SK-N-DZ (cell line): ENCODE data around the gene CLPTM1L.

DNA sequence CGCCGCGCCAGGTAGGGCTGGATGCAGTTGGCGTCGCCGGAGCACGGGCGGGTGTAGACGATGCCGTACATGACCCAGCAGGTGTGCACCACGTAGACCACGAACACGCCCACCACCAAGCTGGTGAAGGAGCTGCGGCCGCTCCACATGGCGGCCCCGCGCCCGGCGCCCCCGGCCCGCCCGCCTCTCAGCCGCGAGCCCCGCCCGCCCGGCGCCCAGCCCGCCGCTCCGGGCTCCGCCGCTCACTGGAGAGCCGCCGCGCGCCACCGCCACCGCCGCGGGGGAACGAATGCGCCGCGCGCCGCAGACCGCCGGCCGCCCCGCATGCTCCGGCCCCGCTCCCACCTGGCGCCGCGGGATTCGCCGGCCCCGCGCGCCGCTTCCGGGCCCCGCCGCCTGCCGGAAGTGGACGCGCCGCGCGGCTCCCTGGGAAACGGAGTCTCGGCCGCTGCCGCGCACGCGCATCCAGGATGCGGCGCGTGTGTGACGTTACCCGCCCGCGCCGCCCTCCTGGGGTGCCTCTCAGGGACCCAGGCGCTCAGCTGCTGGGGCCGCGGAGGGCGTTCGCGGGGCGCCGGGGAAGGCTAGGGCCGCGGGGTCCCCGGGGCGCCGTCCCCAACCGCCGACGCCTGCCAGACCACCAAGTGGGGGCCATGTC is at the start of gene CLPTM1L:
Gene CLPTM1L (minus strand): TSS at position 407 of the 658 bp plus-strand sequence.
RAMPAGE:
- cytosol, long total RNA = no peak
- nucleus, long total RNA = no peak

DNA sequence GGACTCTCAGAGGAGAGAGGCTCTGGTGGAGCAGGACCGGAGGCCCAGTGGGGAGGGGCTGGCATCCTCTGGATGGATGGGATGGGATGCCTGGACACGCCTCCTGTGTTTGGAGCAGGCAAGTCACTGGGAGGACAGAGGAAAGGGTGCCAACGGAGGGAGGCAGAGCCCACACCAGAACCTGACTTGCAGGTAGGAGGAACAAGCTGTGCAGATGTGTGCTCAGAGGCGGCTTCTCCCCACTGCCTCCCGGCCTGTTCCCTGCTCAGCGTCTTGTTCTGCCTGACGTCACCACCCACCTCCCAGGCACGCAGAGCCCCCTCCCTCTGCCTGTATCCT is 45.7 kb downstream of the SLC6A3 start:
RAMPAGE:
- cytosol, long total RNA = no peak
- nucleus, long total RNA = no peak

DNA sequence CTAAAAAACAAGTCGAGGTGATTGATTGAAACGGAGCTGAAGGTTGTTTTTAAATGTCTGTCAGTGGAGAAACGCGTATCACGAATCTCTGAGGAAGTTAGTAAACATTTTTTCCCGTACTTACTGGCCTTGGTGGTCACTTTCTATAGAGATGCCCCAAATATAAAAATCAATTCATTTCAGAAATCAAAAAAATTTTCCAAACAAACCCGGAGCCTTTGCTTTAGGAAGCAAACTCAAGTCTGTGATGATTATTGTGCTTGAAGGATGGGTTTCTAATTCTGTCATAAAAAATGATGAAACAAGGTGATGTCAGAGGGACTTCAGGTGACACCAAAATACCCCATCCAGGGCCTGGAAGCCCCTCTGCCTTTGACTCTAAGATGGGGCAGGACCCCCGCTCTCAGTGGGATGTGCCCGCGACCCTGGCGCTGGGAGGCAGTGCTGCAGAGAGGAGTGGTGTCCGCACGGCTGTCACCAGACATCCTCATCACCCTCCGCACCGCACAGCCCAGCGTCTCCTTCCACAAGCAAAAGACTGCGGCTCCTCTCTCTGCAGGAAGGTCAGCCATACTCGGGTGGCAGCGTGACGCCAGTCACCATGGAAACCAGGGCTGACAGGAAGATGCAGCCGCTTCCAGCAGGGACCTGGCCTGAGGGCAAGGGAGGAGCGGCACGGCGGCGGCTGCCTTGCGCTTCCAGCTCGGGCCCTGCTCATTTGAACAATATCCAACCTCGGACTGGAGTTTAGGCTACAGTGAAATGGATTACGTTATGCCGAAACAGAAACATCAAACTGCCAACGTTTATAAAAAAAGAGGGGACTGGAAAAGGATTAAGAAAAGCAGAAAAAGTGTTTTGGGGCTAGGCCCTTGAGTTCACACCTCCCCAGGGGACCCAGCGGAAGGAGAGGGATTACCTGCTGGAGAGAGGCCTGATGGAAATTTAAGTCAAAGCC is 17.1 kb upstream of the SLC6A3 start:
RAMPAGE:
- cytosol, long total RNA = no peak
- nucleus, long total RNA = no peak

DNA sequence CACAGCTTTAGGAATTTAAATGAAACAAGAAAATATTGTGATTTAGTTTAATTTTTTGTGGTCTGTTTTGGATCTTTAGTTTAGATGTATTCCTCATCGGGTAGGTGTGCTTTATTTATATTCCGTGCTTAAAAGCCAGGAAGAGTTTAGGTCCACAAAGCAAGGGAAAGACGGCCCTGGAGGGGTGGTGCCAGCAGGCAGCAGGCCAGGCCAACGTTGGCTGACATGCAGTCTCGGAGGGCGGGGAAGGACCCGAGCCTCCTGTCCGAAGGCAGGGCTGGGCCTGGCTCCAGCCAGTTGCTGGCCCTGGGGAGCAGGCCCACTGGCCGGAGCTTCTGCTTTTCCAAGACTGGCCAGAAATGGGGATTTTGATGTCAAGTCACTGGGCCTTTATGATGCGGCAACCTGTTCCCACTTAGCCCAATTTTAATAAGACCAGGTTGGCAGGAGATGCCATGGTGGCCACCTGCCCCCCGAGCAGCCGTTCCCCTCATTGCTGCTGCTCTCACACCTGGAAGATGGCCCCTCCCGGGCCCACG is 23.3 kb downstream of the LPCAT1 start:
RAMPAGE:
- cytosol, long total RNA = no peak
- nucleus, long total RNA = no peak

RAMPAGE:
- cytosol, long total RNA = no peak
- nucleus, long total RNA = no peak
Measured at GRCh38 chr5:1507537-1508442, 16.0 kb downstream of the LPCAT1 start.

DNA sequence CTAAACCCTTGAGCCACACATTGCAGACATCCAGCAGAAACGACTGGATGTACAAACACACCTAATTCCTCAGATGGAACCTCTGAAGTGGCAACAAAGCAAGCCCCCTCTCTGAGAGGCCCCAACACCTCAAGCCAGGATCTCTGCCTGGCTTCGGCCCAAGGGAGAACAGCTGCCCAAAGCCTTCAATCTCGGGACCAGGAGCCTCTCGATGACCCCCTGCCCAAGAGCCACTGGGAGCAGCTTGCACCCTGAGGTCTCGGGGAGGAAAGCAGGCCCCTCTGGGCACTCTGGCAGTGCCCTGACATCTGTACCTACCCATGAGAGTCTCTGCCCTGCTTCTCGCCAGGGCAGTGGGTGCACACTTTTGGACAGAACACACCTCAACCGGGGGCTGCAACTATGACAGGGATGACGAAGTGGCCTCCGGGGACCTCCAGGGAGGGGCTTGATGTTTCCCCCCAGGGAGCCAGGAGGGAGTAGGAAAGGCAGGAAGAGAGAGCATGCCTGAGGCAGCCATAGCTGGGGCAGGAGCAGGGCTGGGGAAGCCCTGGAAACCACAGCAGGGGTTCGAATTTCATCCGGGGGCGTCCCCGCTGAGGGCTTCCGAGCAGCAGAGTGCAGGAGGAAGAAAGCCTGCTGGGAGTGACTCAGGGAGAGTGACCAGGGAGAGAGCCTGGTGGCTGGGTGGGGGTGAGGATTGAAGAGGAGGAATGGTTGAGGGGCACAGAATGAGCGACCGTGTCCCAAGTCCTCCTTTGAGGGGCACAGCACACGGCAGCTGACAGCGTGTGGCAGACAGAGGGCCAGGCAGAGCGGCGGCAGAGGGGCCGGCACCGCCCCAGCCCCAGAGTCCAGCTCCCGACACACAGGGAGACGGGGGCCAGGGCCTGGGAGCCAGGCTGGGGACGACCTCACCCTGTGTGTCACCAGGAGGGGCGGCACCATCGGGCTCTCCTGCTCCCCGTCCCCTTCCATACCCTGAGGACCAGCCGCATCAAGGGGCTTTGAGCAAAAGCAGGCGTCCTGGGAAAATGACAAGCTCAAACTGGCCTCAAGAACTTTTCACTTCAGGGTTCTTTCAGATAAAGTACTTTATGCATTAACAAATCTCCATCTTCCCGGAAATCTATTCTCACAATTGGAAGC is 1.8 kb downstream of the LPCAT1 start:
RAMPAGE:
- cytosol, long total RNA = no peak
- nucleus, long total RNA = no peak

DNA sequence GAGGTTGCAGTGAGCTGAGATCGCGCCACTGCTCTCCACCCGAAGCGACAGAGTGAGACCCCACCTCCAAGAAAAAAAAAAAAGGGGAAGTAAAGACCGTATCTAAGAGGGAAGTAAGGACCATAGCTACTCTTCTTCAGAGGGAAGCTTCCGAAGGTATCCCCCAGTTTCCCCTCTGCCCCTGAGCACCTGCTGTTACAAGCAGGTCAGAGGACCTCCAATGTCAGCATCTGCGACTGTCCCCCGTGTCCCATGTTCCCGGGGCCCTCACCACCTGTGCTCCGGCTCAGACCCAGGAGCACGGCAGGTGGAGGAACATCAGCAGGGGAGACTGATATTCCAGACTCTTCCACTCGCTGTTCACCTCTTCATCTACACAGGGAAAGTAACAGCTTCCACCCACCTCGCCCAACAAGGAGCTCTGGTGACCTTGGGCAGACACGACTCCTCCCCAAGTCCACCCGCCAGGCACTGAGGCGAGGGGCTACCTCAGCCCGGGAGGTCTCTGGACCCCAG is 69.9 kb upstream of the LPCAT1 start:
RAMPAGE:
- cytosol, long total RNA = no peak
- nucleus, long total RNA = no peak

RAMPAGE:
- cytosol, long total RNA = no peak
- nucleus, long total RNA = no peak
Measured at GRCh38 chr5:1611643-1612272, 88.0 kb upstream of the LPCAT1 start.

GRCh38 chr5:1801559-1801884 is 315 bp downstream of the NDUFS6 start:
RAMPAGE:
- cytosol, long total RNA = no peak
- nucleus, long total RNA = no peak

DNA sequence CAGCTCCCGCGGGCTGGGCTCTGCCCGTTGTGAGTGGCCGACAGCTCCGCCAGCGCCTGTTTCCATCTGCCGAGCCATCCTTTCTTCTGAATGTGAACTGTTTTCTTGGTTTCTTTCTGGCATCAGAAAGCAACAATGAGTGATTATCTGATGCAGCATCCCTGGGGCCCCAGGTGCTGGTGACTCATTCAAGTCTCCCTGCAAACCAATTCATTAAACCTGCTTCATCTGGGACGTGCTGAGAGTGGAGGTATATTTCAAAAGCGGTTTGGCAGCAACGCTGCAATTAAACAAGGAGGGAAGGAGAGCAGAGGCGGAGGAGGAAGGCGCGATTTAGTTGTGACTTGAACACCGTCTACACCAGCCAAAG is 90.9 kb upstream of the IRX4 start:
RAMPAGE:
- cytosol, long total RNA = no peak
- nucleus, long total RNA = no peak

GRCh38 chr5:2268011-2268496 is 385.3 kb upstream of the IRX4 start:
RAMPAGE:
- cytosol, long total RNA = no peak
- nucleus, long total RNA = no peak

GRCh38 chr5:3594484-3595506 is 837 bp upstream of the IRX1 start:
RAMPAGE:
- cytosol, long total RNA = no peak
- nucleus, long total RNA = no peak

RAMPAGE:
- cytosol, long total RNA = no peak
- nucleus, long total RNA = no peak
Measured at GRCh38 chr5:4117676-4117974, 522.0 kb downstream of the IRX1 start.

RAMPAGE:
- cytosol, long total RNA = no peak
- nucleus, long total RNA = no peak
Measured at GRCh38 chr5:4865993-4867098, 273.8 kb upstream of the ADAMTS16 start.

DNA sequence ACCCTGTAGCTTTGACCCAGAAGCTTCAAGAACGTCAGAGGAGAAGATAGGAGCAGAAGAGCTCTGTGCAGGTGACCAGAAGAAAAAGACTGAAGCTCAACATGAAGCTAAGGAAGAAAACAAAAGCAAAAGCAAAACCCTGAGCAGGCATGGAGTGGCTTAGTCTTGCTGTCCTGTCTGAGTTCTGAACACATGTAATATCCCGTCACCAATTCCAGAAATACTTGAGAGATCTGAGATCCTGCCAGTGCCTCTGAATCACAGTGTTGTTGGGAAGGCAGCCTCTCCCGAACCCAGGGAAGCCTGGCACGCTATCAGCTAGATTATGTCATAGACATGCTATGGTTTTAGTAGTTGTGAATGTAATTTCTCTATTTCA is 235.7 kb downstream of the ICE1 start:
RAMPAGE:
- cytosol, long total RNA = no peak
- nucleus, long total RNA = no peak

DNA sequence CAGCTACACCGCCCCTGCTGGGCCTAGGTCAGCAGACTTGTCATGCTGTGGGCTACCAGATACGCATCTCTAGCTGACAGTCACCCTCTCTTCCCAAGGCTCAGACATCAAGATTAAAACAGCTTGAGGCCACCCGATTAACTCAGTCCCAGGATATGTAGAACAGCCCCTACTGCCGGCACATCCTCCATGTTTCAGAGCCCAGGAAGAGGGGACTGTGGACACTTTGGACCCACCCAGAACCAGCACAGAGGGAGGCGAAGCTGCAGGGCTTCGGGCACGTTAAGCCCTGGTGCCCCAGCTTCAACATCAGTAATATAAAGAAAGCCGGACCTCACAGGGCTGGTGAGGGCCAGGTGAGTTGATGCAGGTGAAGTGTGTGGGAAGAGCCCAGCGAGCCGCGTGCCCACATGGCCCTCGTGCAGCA is 8.0 kb downstream of the MED10 start:
RAMPAGE:
- cytosol, long total RNA = no peak
- nucleus, long total RNA = no peak

DNA sequence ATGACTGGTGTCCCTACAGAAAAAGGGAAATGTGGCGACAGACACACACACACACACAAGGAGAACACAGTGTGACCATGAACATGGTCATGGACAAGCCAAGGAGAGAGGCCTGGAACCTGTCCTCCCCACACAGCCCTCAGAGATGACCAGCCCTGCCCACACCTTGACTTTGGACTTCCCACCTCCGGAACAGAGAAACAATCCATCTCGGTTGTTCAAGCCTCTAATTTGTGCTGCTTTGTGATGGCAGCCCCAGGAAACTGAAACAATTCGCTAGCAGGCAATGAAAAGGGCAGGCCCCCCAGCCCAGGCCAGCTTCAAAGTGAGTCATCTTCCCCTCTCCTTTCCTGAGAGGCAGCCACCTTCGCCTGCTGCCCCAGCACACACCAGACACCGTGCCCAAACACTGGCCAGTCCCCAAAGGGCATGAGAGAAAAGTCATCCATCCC is 47.7 kb downstream of the NSUN2 start:
RAMPAGE:
- cytosol, long total RNA = no peak
- nucleus, long total RNA = no peak

GRCh38 chr5:6599493-6599918 is 33.3 kb downstream of the NSUN2 start:
RAMPAGE:
- cytosol, long total RNA = no peak
- nucleus, long total RNA = no peak

RAMPAGE:
- cytosol, long total RNA = no peak
- nucleus, long total RNA = no peak
Measured at GRCh38 chr5:6604380-6604829, 28.4 kb downstream of the NSUN2 start.

DNA sequence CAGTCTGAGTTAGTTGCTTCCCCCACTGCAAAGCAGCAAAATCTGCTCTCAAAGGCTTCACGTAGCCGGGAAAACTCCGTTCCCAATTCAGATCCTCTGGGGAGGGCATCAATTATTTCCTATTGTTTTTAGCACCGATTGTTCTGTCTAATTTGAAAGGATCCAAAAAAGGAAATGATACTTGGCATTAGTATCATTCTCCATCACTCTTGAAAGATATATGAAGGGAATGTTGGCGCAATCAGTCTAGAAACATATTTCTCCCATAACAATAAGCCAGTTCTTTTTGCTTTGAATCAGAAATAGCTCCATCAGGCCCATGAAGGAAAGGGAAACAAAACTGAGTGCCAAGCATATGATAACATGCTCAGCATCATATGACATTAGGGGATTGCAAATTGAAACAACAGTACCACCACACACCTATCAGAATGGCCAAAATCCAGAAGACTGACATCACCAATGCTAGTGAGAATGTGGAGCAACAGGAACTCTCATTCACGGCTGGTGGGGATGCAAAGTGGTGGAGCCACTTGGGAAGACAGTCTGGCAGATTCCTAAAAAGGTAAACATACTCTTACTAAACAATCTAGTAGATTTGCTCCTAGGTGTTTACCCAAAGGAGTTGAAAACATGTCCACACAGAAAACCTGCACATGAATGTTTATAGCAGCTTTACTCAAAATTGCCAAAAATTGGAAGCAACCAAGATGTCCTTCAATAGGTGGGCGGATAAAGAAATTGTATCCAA is 39.9 kb downstream of the SRD5A1 start:
RAMPAGE:
- cytosol, long total RNA = no peak
- nucleus, long total RNA = no peak